AG08470 (cell line): ENCODE measurements around the genes PRAME and DRICH1.

DNA sequence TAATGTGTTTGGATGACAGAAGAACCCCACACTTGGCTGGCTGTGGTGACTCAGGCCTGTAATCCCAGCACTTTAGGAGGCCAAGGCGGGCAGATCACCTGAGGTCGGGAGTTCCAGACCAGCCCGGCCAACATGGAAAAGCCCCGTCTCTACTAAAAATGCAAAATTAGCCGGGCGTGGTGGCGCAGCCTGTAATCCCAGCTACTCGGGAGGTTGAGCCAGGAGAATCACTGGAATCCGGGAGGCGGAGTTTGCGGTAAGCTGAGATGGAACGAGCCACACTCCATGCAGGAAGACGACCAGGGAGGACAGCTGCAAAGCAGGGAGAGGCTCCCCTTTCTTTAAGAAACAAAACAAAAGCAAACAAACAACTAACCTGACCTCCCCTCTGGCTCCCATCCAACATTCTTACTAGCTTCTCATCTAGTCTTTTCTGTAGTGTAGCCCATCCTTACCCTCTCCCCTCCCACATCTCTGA is 84.2 kb downstream of the ZNF280B start:
- RRBS = no CpG with 5 or more reads among the region's 13 CpGs

- RRBS = 55% methylated on average over 2 of the region's 41 CpGs
Observed at GRCh38 chr22:22558902-22559827, at the start of gene PRAME. Gene PRAME, minus strand, starts transcription at chr22:22559265.

DNA sequence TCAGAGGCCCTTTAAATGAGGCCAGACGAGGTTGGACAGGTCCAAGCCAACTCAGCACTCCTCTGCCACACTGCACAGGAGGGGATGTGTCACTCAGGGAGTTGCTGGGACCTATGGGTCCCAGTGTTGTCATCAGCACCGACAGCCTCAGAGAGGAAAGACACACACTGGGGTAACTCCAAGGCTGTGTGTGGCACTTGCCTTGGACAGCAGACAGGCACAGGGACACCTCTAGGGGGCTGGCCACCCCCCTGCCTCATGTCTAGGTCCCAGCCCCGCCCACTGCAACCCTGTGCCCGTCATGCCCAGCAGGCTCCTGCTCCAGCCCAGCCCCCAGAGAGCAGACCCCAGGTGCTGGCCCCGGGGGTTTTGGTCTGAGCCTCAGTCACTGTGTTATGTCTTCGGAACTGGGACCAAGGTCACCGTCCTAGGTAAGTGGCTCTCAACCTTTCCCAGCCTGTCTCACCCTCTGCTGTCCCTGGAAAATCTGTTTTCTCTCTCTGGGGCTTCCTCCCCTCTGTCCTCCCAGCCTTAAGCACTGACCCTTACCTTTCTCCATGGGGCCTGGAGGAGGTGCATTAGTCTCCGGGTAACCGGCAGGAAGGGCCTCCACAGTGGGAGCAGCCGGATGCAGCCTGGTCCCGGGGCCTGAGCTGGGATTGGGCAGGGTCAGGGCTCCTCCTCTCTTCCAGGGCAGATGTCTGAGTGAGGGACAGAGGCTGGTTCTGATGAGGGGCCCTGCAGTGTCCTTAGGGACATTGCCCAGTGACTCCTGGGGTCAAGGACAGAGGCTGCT is 6.0 kb downstream of the IGLL5 start:
- RRBS = no CpG with 5 or more reads among the region's 11 CpGs

DNA sequence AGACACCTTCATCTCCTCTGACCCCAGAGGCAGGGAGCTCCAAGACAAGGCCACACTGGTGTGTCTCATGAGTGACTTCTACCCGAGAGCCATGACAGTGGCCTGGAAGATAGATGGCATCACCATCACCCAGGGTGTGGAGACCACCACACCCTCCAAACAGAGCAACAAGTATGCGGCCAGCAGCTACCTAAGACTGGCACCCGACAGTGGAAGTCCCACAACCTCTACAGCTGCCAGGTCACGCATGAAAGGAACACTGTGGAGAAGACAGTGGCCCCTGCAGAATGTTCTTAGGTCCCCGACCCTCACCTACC is 23.1 kb downstream of the IGLL5 start:
- RRBS = no CpG with 5 or more reads among the region's 5 CpGs

DNA sequence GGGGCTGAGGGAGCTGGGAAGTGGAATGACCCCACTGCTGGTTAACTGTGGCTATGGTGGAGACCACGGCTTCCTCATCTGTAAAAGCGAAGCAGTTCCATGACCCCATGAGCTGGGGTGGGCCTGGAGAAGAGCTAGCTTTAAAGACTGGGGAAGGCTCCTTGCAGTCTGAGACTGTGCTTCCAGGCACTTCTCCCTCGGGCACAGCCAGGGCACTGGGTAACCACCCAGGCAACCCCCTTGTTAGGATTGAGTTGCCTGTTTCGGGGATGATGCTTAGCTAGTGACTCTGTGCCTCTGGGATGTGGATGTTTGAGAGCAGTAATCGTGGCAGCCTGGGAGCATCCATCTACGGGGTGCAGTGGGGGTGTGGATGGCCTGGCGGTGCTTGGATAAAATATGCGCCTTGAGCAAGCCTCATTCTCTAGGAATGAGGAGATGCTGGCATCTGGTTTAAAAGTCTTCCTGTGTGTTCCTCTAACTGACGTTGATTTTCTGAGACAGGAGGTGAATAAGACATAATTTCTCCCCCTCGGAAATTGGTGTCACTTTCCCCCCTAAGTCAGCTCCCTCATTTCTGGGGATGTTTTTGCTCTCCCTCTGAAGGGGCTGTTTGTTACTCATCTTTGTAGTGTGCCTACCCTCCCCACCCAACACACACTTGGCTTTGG is 1.8 kb downstream of the GNAZ start:
- RRBS = no CpG with 5 or more reads among the region's 10 CpGs

- RRBS = no CpG with 5 or more reads among the region's 6 CpGs
Observed at GRCh38 chr22:23186931-23187531, 6.7 kb downstream of the BCR start.

- RRBS = no CpG with 5 or more reads among the region's 15 CpGs
Observed at GRCh38 chr22:23256921-23257680, 76.8 kb downstream of the BCR start.

GRCh38 chr22:23268804-23269950 is 88.9 kb downstream of the BCR start:
- RRBS = 90% methylated on average over 4 of the region's 24 CpGs

DNA sequence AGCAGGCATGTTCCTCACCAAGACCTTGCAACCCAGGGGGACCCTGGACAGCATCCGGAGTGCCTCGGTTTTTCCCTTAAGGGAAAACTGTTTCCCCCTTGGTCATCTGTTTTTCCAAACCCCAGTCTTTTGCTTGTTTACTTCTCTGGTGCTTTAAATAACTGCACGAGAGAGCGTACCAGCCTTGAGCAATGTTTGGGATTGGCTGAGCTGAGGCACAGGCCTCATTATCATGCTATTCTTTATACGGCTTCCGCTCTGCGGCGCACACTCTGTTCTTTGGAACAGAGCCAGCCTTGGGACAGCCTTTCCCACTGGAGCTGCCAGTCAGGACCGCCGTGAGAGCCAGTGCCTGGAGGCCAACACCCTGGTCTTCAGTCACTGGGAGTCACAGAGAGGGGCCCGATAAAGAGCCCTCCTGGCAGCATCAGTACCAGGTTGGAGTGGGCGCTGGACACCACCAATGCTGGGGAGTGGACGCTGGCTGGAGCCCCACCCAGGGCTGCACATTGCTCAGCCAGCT is 125.6 kb downstream of the BCR start:
- RRBS = 88% methylated on average over 1 of the region's 13 CpGs

DNA sequence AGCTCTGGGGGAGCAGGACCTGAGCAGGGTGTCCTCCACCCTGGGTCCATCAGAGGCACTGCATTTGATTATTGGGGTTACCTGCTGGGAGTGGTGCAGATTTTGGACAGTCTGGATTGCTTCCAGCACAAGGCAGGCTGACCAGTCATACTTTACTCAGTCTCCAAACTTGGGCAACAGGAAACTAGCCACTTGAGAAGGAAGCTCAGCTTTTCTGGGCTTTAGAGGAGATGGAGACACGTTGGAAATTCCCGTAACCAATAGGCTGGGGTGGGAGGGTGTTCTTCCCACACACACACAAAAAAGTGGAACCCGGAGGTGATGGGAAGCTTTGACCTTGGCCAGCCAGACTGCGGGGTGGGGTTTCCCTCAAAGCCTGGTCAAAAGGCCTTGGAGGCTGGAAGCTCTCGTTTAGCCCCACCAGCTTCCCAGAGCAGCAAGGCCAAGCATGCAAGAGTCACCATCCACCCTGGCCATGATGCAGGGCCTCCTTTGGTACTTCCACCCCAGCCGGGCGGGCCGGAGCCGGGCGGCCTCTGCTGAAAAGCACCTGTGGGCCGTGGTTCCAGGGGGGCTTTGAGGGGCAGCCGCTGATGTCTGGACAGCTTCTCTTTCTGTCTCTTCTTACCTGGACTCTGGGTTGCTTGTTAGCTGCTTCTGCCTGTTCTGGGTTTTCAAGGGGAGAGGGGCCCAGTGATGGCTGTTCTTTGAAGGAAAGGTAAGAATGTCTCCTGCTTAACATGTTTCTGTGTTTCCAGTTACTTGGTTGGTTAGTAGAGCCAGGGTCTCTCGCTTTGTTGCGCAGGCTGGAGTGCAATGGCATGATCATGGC is 126.2 kb downstream of the BCR start:
- RRBS = no CpG with 5 or more reads among the region's 14 CpGs

- RRBS = no CpG with 5 or more reads among the region's 16 CpGs
Observed at GRCh38 chr22:23315481-23316229, 135.3 kb downstream of the BCR start.

- RRBS = 1% methylated on average over 50 of the region's 97 CpGs
Observed at GRCh38 chr22:23521087-23522393, 58.5 kb downstream of the IGLL1 start.

GRCh38 chr22:23539565-23539987 is 40.5 kb downstream of the IGLL1 start:
- RRBS = no CpG with 5 or more reads among the region's 18 CpGs

- RRBS = no CpG with 5 or more reads among the region's 1 CpG
Observed at GRCh38 chr22:23632251-23632560, at the start of gene DRICH1. Gene DRICH1, minus strand, starts transcription at chr22:23632321.

GRCh38 chr22:23786263-23786604 is 532 bp upstream of the SMARCB1 start:
- RRBS = no CpG with 5 or more reads among the region's 7 CpGs

DNA sequence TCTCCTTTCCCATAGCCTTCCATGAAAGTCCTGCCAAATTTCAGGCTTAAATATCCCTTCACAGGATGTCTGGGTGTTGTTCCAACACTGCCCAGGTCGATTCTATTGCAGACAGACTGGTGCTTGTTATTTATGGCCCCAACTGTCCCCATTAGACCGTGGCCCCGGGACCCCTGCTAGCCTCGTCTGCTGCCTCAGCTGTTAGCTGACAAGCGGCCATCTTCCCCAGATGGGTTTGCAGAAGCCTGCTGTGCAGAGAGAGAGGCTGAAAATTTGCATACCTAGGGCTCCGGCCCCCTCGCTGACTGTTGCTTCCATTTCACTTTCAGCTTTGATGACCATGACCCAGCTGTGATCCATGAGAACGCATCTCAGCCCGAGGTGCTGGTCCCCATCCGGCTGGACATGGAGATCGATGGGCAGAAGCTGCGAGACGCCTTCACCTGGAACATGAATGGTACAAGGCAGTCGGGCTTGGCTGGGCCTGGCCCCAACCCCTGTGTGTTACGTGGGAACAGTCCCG is 16.3 kb downstream of the SMARCB1 start:
- RRBS = 88% methylated on average over 4 of the region's 16 CpGs

DNA sequence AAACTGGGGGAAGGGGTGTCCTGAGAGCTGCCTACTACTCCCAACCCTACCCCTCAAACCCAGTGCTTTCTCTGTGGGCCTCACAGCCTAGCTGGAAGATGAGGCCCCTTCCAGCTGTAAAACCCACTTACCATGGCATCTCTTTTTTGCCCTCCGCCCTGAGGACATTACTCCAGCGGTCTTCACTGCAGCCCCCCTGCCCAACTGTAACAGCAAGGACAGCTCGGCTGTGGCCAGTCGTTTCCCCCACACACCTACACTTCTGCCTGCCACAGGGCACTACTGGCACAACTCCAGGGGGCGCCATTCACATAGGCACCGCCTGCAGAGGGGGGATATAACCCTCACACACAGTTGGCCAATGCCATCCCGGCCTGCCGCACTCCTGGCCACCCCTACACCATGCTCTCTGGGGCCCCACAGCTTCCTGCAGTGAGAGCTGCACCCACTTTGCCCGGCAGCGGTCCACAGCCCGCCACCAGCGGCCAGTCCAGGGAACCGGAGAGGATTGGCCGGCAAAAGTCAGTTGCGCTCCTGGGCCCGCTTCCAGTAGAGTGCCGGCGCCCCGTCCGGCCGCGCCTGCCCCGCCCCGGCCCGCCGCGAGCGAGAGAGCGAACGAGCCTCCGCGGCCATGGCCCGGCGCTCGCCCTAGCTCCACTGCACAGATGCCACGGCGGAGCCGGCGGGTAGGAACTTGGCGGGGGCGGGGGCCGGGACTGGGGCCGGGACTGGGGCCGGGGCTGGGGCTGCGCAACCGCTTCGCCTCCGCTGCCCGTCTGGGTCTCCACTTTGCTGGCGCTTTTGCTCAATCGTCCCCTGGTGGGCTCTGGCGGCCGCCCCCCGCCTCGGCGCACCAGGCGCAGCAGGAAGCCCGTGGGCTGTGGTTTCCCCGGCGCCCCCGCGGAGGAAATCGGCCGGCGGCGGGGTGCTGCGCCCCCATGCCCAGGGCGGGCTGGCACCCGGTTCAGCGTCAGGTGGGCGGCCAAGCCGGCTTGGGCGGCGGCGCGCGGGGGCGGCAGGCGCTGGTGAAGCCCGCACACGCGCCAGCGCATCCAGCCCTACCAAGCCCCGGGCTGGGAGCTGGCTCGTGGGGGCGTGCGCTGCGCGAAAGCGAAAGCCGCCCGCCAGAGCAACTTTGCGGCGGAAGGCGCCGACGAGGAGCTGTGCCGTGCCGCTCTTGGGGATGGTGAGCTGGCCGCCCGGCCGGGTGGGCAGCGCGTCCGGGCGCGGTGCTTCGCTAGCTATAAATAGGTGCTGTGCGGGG is 25.5 kb upstream of the SUSD2 start:
- RRBS = 2% methylated on average over 47 of the region's 109 CpGs

GRCh38 chr22:24259541-24259848 is 11.1 kb upstream of the SPECC1L start:
- RRBS = no CpG with 5 or more reads among the region's 7 CpGs

GRCh38 chr22:24289625-24289987 is 19.0 kb downstream of the SPECC1L start:
- RRBS = no CpG with 5 or more reads among the region's 3 CpGs

GRCh38 chr22:24325093-24325418 is 54.4 kb downstream of the SPECC1L start:
- RRBS = no CpG with 5 or more reads among the region's 3 CpGs